Vein endothelial cell (primary cell): Measurements from ENCODE around the gene KCNK10.

DNA sequence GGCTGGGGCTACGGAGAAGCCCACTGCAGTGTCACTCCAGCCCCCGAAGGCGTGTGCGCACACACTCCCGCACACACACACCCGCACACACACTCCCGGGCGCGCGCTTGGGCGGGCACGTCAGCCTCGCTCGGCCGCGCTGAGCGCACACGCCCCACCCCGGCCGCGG is at the start of gene KCNK10:
Gene KCNK10, minus strand, starts transcription at position 109 of the 169 bp plus-strand sequence.
- CAGE, long polyA plus RNA: no peak

DNA sequence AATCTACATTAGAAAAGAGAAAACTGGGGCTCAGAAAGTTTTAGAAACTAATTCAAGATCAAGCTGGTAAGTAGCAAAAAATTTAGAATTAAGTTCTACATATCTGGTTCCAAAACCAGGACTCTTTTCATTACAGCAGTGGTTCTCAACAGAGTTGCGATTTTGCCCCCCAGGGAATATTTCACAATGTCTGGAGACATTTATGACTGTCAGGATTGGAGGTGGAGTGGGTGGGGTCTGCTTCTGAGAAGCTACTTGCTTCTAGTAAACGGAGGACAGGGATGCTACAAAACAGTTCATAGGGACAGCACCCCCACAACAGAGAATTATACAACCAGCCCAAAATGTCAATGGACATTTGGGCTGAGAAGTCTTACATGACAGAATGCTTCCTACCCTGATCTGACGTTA is 818 bp upstream of the SPATA7 start:
- CAGE, long polyA plus RNA: no peak

- CAGE, long polyA plus RNA: no peak
These were observed 6.6 kb downstream of the PTPN21 start for GRCh38 chr14:88548051-88548797.

- CAGE, long polyA plus RNA: no peak
These were observed 110.6 kb downstream of the EML5 start for GRCh38 chr14:88682078-88682545.

DNA sequence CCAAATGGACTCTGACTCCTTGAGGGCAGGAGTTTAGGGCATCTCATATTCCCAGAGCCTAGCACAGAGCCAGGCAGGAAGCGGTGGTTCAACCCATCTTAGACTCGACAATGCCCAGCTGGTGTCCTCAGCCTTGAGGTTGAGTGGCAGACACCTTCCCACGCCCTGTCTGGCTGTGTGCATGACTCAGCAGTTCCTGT is 176.0 kb downstream of the TTC8 start:
- CAGE, long polyA plus RNA: no peak

GRCh38 chr14:89012960-89013480 is 188.6 kb downstream of the TTC8 start:
- CAGE, long polyA plus RNA: no peak

- CAGE, long polyA plus RNA: no peak
These were observed 156.7 kb downstream of the FOXN3 start for GRCh38 chr14:89260221-89260808.

DNA sequence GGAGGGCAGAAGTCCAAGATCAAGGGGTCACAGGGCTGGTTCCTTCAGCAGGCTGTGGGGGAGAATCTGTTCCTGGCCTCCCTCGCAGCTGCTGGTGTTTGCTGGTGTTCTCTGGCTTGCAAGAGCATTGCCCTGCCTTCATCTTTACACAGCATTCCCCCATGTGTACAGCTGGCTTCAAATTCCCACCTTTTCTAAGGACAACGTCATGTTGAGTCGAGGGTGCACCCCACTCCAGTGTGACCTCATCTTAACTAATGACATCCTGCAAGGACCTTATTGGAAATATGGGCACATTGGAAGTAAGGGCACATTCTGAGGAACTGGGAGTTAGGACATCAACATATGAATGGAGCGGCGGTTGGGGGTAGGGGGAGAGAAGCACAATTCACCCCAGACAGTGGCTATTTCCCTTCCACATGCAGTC is 123.6 kb downstream of the FOXN3 start:
- CAGE, long polyA plus RNA: no peak

DNA sequence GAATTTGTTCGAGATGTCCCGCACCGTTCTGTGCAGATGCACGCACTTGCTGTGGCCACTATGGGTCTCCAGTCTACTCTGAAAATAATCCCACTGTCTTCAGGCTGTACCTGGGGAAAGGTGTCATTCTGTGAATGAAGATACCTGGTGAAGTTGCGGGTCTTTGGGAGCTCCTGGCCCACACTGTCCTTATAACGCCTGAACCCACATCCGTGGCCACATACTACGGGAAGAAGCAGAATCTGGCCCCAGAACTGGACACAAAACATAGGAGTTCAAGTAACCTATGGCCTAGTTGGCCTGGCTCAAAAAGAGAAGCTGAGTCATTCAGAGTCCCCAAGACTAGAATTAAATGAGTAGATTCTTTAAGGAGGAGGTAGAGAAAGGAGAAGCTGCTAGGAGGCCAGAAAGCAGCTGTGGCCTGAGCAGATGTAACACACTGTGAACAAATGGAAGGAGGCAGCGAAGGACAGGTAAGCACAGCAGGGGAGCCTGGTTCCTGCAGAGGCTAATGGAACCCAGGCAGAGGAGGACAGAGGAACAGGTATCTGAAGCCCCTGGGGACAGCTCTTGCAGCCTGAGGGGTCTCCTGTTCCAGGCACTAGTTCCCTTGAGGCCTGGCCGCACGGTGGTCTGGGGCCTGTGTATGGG is 108.5 kb downstream of the FOXN3 start:
- CAGE, long polyA plus RNA: no peak

DNA sequence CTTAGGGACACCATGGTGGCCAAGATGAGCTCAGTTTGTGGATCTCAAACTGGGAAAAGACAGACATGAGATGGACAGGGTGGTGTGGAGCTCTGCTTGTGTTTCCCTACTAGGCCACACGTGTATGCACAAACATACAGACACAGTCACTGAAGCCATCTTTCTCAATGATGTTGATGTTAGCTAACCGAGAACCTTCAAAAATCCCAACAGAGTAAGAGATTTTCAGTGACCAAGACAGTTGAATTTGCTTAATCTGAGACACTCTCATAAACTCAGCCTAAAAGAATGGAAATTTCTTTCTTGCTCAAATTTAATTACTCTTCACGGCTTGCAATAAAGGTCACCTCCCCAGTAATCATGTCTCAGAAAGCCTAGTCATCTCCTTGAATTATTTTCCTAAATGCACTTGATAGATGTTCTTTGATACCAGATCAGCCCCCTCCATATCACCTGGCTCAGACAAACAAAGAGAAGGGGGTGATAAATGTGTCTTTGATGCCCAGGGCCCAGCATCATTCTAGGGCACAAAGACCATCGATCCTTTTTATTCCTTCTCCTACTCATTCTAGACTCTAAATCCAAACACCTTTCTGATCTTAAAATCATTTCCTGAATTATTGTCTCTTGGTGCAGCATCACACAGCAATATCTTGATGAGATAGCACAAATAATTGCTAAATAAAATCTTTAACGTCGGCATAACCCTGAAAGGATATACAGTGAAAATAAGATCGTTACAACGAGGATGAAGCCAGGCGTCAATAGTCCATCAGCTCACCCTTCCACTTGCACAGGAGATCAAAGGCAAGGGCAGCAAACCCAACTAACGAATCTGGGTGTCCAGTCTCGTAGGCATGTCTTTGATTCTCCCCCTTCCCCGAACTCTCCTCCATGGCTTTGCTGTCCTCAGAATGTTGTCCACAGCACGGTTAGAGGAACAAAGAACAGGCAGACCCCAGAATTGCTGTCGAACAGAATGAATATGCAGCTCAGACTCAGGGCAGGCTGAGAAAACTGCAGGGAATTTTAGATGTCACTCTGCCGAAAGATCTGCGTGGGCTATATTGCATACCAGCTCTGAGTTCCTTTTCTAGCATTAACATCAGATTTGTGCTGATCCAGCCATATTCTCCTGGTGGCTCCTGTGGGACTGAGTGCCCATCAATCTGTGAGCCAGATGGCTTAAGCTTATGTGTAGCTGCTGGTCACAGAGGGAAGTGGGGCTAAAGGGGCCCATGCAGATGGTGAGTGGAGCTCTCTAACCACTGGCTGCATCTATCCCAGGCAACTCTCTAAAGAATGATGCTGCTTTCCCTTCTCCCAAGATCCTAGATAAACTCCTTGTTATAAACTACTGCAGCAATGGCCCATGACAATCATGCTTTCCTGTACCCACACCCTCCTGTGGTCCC is 101.9 kb downstream of the FOXN3 start:
- CAGE, long polyA plus RNA: no peak

- CAGE, long polyA plus RNA: no peak
These were observed 77.0 kb downstream of the FOXN3 start for GRCh38 chr14:89340014-89340391.

DNA sequence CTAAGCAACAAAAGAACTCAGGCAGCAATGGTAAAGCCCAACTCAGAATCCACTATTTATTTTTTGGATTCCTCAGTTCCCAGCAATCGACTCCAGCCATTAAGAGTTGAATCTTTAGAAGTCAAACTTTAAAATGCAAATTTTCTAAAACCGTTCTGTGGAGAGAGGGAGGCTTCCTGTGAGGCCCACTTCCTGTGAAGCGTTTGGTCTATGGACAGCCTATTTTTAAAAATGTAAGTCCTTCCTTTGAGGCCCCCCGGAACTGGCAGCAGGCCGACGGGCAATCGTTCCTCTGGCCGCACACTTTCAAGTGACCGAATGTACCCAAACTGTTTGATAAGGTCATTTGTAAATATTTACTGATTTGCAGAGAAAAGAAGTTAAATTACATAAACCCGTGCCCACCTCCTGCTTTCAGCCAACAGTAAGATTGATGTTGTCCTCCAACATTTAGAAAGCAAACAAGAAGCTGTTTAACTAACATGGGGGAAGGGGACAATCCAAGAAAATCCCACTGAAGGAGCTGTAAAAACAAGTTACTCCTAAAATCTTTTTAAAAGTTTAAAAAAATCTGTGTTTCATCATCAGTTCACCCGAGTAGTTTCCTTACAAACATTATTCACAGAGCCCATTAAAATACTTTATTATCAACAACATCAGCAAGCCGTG is 65.5 kb downstream of the FOXN3 start:
- CAGE, long polyA plus RNA: no peak

- CAGE, long polyA plus RNA: no peak
These were observed 1.5 kb upstream of the FOXN3 start for GRCh38 chr14:89418450-89419027.

- CAGE, long polyA plus RNA: no peak
These were observed 76.1 kb upstream of the FOXN3 start for GRCh38 chr14:89493161-89493463.

GRCh38 chr14:90292273-90292714 is 35.9 kb downstream of the PSMC1 start:
- CAGE, long polyA plus RNA: no peak

DNA sequence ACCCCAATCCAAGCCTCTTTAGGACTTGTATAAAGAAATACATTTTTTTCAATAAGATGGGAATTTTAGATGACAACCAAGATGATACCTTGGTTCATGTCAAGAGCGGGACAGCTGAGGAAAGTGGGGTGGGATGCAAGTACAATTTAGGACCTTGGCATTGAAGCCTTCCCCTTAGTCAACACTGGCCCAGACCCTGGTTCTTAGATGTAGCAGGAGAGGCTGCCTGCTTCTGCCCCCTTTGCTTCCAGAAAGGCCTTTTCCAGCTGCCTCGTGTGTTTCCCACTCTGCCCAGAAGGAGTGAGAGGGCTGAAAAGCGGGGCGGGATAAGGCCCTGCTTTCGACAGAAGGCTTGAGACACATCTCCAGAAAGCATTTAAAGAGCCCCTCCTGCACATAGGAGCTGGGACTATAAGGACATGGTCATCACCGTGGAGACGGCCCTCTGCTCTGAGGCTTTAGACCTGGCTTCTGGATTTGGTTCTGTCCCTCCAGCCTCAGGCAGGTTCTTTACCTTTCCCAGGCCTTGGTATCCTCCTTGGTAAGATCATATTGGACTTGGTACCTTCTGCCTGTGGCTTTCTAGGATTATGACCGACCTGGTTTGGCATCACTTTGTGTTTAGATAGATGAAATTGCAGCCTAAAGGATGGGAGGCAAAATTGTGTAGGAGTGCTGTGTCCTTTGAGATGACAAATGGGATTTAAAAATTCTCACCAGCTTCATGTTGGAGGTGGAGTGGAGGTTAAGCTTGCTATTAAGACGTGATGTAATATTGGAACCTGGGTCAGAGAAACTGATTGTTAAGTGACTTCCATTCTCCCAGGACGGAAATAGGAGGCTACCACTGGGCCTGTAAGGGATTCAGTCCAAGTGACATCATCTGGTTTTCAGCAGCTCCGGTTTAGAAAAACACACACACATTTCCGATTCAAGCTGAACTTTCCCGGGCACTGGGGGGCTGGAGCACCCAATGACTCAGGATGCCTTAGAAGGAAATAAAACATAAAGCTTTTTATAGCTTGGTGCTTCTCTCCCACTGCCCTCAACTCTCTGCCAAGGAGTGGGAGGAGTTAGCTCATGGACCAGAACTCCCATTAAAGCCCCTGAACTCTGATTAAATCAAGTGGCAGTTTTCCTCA is 12.1 kb downstream of the CALM1 start:
- CAGE, long polyA plus RNA: no peak

GRCh38 chr14:90615690-90616250 is 200.5 kb downstream of the TTC7B start:
- CAGE, long polyA plus RNA: no peak

- CAGE, long polyA plus RNA: no peak
These were observed 191.9 kb downstream of the TTC7B start for GRCh38 chr14:90624254-90624771.

GRCh38 chr14:91087599-91088061 is 26.2 kb upstream of the DGLUCY start:
- CAGE, long polyA plus RNA: no peak

DNA sequence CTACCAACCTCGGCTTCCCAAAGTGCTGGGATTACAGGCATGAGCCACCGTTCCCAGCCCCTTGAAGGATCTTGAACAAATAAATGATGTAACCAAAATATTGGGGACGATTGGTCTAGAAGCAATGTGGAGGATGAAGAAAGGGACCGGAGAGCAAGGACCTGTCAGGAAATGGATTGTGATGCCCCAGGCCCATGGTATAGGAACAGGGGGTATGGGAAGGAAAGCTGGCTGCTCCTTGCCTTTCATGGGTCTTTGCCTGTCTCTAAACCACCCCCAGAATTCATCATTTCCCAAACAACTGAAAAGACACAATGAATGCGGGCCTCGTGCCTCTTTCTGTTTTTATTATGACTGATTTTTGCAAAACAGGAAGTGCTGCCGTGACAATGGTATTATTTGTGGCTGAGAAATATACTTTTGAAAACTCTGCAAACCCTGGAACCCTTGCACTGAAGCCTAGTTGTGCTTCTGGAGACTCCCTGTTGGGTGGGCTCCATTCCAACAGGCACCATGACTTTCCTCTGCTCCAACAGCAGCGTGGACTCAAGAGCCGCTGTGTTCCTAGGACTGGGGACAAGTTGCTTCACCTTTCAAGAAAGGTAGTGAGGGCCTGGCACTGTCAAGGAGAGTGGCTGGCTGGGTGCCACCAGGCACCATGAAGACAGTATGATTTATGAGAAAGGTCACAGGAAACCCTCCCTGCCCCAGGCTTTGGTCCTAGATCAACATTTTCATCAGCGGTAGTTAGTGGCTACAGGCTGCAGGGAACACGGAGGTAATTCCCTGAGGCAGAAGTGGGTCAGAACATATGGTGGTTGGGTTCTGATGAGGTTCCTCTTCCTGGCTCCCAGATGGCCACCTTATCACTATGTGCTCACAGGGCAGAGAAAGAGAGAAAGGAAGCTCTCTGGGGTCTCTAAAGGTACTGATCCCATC is 4.8 kb upstream of the DGLUCY start:
- CAGE, long polyA plus RNA: no peak